Urinary bladder (tissue), 3 donors: ENCODE results near the genes GRIN3B, STK11 and CIRBP.

GRCh38 chr19:933243-933703 lies 7.4 kb downstream of the ARID3A start:
- PRO-cap = no peak
- RAMPAGE, long total RNA = no peak

- PRO-cap = no peak
- RAMPAGE, long total RNA = no peak
Observed at GRCh38 chr19:958821-959980, 24.9 kb upstream of the WDR18 start.

DNA sequence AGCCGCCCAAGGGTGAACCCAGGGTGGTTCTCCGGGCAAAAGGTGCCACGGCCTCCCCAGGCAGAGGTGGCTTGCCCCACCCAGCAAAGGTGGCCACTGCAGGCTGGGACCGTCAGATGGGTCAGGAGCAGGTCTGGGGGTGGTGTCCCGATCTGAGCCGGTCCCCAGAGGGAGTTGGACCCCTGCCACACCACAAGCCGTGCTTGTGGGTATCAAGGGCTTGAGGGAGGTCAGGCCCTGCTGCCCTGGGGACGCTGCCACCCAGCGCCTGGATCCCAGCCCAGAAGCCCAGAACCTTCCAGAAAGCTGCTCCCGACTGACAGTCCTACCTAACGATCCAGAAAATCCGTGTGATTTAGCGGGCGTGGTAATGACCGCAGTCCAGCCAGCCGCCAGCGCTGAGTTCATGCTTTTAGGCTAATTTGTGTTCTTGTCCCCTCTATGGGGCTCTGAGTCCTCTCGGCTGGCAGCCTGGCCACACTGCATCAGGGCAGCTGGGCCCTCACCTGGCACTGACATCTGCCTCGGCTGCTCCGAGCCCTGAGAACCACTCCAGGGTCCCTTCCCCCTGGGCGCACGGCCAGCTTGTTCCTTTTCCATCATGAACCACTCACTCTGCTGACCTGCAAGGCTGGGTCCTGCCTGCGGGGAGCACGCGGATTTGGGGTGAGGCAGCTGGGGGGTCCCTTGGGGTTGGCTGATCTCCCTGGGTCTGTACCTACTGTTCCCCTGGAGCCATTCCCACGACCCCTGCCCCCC lies 4.9 kb upstream of the GRIN3B start:
- PRO-cap = no peak
- RAMPAGE, long total RNA = no peak

DNA sequence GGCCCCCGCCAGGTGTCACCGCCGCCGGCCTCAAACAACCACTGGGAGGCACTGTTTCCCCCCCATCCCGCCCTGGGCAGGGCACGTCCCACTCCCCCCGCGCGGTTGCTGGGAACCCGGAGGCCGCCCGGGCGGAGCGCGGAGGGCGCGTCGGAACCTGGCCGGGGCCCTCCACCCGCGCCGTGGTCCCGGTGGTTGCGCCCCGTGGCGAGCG lies at the start of gene GRIN3B:
Gene GRIN3B (plus strand): TSS at position 213 of the 214 bp plus-strand sequence.
- PRO-cap = no peak
- RAMPAGE, long total RNA = no peak

- PRO-cap = no peak
- RAMPAGE, long total RNA = no peak
Observed at GRCh38 chr19:1051274-1051700, 11.4 kb downstream of the ABCA7 start.

DNA sequence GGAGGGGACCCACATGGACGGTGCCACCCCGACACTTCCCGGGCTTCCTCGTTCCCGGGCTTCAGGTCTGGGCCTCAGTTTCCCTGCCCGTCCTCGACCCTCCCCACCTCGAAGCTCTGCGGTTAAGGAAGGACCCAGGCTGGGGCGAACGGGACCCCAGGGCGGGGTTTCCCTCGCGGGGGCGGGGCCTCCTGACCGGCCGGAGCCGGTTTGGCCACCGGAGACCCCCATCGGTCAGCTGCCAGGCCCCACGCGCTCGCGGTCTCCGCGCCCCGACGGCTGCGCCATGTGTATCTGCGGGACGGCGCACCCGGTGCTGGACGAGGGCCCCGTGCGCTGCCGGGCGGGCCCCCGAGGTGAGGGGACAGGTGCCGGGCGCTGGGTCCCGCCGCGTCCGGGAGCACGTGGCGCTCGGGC lies 4.0 kb downstream of the ARHGAP45 start:
- PRO-cap = no peak
- RAMPAGE, long total RNA = no peak

DNA sequence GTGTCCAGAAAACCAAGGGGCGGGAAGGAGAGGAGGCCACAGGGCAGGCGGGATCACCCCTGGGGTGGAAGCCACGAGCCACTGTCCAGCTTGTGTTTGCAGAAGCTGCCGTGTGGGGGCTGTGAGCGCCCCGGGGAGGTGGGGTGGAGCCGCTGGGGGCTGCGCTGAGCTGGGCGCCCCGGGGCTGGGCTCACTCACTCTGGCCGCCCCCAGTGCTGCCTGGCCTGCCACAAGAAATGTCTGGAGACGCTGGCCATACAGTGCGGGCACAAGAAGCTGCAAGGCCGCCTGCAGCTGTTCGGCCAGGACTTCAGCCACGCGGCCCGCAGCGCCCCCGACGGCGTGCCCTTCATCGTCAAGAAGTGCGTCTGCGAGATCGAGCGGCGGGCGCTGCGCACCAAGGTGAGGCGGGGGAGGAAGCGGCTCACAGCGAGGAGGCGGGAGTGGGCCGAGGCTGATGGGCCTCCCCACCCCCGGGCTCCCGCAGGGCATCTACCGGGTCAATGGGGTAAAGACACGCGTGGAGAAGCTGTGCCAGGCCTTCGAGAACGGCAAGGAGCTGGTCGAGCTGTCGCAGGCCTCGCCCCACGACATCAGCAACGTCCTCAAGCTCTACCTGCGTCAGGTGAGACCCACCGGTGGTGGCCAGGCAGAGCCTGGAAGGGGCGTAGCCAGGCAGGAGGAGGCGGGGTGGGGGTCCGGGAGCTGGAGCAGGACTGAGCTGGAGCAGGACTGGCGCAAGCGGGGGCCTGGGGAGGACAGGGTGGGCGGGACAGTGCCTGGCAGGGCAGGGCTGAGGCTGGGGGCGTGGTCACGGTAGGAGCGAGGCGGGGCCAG lies 13.6 kb downstream of the POLR2E start:
- PRO-cap = no peak
- RAMPAGE, long total RNA = no peak

GRCh38 chr19:1135490-1136664 lies 32.1 kb downstream of the GPX4 start:
- PRO-cap = unidirectional peak, minus-strand start at chr19:1136431
- RAMPAGE, long total RNA = no peak

DNA sequence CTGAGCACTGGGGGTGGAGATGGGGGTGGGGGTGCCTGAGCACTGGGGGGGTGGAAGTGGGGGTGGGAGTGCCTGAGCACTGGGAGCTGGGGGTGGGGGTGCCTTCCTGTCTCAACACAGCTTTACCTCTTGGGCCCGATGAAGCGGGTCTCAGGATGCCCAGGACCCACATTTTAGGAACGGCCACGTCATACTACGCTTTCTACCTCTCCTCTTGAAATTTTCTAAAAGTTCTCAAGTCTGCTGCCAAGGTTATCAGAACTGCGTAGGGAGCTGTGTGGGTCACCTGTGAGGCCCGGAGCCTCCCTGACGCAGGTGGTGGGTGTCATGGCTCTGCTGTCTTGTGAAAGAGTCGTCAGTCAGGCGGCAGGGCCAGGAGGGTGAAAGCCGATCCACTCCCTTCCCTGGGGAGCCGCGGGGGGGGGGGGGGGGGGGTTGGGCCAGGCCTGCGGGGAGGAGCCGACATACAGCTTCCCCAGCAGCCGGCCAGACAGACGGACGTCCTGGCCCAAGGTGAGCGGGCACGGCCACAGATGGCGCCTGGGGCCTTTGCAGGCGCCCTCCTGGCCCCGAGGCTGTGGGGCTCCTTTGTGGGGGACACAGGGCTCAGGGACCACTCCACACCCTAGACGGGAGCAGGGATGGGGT lies 12.5 kb downstream of the SBNO2 start:
- PRO-cap = unidirectional peak, minus-strand start at position 343 of the sequence; bidirectional peak, plus-strand start at position 493 of the sequence, minus-strand start at position 343 of the sequence
- RAMPAGE, long total RNA = no peak

DNA sequence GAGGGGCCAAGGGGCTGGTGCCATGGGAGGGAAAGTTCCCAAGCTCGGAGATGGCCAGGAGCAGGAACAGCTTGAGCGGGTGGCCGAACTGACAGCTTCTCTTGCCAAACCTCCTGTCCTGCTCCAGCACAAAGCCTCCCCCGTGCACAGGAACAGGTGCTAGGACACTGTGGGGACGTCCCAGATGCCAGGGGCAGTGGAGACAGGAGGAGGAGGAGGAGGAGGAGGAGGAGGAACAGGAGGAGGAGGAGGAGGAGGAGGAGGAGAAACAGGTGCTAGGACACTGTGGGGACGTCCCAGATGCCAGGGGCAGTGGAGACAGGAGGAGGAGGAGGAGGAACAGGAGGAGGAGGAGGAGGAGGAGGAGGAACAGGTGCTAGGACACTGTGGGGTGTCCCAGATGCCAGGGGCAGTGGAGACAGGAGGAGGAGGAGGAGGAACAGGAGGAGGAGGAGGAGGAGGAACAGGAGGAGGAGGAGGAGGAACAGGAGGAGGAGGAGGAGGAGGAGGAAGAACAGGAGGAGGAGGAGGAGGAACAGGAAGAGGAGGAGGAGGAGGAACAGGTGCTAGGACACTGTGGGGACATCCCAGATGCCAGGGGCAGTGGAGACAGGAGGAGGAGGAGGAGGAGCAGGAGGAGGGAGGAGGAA lies 9.8 kb downstream of the SBNO2 start:
- PRO-cap = no peak
- RAMPAGE, long total RNA = no peak

DNA sequence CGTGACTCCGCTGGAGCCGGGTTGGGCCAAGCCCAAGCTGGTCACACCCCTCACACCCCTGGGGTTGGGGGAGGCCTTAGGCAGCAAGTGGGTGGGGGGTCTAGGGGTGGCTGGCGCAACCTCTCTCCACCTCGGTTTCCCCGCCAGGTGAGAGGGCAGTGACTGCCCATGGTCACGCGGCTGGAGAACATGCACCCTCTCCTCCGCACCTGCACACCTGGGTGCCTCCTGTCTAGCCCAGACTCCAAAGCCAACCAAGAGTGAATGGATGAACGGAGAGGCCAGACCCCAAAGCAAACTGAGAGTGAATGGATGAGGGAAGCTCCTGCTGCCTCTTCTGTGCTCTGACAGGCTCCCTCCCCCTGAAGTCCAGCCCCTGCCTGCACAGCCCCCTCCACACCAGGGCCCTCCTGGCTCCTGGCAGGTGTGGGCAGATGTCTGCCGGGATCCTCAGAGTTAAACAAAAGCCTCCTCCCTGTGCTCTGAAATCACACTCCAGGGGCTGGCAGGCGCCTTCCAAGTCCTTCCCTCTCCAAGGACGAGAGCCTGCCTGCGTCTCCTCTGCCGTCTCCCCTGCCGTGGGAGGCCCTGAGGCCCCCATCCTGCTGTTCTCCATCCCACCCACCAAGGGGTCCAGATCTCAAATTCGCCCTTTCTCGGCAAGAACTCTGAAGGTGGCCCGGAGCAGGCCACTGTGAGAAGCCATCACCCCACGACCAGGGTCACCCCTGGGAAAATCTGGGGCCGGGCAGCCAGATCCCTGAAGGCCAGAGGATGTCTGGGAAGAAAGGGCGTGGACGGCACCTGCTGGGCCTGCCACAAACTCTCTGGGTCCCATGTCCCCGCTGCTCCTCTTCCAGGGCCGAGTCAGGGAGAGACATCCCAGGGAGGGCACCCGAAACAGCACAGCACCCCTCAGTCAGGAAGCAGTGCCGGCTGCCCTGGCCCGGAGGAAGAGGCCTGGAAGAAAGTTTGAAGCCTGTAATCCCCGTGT lies 2.1 kb downstream of the SBNO2 start:
- PRO-cap = no peak
- RAMPAGE, long total RNA = no peak

DNA sequence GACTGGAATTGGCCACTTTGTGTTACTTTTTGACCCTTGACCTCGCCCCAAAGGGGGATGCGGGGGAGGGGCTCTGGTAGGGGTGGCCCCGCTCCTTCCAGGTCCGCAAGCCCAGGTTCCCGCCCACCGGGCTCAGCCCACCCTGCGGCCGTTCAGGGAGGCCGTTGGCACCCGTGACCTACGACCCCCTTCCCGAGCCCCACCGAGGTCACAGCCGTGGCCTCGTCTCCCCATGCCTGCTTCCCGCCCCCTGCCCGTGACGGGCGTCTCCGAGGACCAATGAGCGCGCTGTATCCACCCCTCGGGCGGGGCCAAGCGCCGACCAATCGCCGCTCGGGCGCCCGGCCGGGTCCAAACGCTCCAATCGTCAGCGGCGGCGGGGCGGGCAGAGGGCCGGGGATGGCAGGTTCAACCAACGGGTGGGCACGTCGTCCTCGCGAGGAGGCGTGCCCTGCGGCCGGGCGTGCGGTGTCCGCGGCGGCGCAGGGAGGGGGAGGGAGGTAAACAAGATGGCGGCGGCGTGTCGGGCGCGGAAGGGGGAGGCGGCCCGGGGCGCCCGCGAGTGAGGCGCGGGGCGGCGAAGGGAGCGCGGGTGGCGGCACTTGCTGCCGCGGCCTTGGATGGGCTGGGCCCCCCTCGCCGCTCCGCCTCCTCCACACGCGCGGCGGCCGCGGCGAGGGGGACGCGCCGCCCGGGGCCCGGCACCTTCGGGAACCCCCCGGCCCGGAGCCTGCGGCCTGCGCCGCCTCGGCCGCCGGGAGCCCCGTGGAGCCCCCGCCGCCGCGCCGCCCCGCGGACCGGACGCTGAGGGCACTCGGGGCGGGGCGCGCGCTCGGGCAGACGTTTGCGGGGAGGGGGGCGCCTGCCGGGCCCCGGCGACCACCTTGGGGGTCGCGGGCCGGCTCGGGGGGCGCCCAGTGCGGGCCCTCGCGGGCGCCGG lies at the start of gene STK11:
Gene STK11 (plus strand): TSS at position 498 of the 940 bp plus-strand sequence.
- PRO-cap = bidirectional peak, plus-strand start at position 498 of the sequence, minus-strand start at position 252 of the sequence
- RAMPAGE, long total RNA = no peak

GRCh38 chr19:1256636-1257867 lies 8.7 kb downstream of the MIDN start:
- PRO-cap = no peak
- RAMPAGE, long total RNA = no peak

DNA sequence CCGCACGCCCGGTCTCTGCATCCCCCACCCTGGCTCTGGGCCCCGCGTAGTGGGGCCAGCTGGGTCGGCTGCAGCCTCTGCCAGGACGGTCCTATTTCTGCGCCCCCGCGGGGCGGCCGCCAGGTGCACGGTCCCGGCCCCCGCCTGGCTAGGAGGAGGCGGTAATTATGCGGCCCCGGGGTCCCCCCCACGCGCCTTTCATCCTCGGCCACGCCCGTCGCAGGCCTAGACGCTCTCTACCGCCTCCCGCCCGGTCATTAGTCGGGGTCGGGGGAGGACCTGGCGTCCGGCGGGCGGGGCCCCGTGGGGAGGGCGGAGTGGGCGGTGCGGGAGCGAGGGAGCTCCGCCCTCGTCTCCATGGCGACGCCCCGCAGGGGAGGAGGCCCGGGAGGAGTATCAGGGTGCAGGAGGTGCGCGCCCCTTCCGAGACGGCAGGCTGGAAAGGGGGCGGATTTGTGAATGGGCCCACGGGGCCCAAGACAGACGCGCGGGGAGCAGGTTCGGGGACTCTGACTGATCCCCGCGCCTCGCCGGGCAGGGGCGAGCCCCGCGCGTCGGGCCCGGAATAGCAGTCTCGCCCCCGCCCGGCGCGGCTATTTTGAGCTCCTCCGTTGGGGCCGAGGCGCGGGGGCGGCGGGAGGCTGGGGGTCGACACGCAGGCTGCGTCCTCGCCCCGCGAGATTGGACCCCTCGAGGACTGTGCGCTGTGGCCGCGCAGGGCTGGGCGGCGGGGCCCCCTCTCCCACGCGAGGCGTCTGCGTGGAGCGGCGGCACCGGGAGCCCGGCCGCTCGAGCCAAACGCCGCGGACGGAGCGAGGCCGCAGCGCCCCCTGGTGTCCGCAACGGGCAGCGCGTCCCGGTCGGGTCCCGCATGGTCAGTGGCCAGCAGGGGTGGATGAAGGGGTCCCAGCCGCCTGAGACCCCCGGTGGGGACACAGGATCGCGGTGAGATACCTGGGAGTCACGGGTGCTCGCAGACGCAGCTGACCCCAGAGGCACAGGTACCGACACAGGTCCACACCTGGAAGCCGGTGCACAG lies 2.5 kb upstream of the CIRBP start:
- PRO-cap = bidirectional peak, plus-strand start at position 426 of the sequence, minus-strand start at position 259 of the sequence
- RAMPAGE, long total RNA = no peak

DNA sequence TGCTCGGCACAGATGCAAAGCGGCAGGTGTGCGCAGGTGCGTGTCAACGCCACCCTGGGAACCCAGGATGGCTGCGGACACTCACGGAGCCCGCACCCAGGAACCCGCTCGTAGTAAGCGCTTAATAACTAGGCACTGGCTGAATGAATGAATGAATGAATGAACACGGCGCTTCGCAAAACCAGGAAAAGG lies 1.9 kb upstream of the CIRBP start:
- PRO-cap = no peak
- RAMPAGE, long total RNA = no peak

DNA sequence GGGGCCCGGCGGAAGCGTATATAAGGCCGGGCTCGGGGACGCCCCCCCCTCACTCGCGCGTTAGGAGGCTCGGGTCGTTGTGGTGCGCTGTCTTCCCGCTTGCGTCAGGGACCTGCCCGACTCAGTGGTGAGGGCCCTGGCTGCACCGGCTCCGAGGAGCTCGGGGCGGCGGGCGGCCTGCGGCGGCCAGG lies at the start of gene CIRBP:
Gene CIRBP (plus strand): TSS at position 49 of the 191 bp plus-strand sequence.
- PRO-cap = bidirectional peak, plus-strand start at position 52 of the sequence, minus-strand start outside the sequence
- RAMPAGE, long total RNA = start-site peak on the plus strand centred at position 52 of the sequence, 9 bp wide, 205 and 794 reads in 2 replicates

- PRO-cap = no peak
- RAMPAGE, long total RNA = no peak
Observed at GRCh38 chr19:1290860-1291431, 5.3 kb downstream of the EFNA2 start.

DNA sequence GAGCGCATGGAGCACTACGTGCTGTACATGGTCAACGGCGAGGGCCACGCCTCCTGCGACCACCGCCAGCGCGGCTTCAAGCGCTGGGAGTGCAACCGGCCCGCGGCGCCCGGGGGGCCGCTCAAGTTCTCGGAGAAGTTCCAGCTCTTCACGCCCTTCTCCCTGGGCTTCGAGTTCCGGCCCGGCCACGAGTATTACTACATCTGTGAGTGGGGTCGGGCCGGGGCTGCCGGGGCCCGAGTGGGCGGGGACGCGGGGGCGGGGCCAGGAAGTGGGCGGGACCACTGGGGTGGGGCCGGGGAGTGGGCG lies 9.9 kb downstream of the EFNA2 start:
- PRO-cap = no peak
- RAMPAGE, long total RNA = no peak

DNA sequence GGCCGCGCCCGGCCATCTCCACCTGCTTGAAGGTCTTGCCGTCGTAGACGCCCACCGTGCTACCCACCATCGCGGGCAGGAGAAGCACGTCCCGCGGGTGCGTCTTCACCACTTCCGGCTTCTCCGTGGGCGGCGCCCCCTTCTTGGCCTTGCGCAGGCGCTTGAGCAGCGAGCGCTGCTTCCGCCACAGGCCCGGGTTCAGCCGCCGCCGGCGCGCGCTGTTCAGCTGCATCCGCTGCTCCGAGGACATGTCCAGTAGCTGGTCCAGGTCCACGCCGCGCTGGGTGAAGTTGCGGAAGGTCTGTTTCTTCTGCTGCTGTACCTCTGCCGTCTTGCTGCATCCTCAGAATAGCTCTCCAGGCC lies 21.7 kb downstream of the EFNA2 start:
- PRO-cap = no peak
- RAMPAGE, long total RNA = no peak

GRCh38 chr19:1324578-1325621 lies 29.9 kb upstream of the PWWP3A start:
- PRO-cap = unidirectional peak, minus-strand start at chr19:1325265; unidirectional peak, minus-strand start at chr19:1325329
- RAMPAGE, long total RNA = no peak